ENCODE measurements around the genes SERPINB12, SERPINB3, CDH7 and NETO1.

GRCh38 chr18:63365946-63366963, 751 bp downstream of the KDSR start:
- PRO-cap: bidirectional peak, plus-strand start at chr18:63366516, minus-strand start at chr18:63366437

DNA sequence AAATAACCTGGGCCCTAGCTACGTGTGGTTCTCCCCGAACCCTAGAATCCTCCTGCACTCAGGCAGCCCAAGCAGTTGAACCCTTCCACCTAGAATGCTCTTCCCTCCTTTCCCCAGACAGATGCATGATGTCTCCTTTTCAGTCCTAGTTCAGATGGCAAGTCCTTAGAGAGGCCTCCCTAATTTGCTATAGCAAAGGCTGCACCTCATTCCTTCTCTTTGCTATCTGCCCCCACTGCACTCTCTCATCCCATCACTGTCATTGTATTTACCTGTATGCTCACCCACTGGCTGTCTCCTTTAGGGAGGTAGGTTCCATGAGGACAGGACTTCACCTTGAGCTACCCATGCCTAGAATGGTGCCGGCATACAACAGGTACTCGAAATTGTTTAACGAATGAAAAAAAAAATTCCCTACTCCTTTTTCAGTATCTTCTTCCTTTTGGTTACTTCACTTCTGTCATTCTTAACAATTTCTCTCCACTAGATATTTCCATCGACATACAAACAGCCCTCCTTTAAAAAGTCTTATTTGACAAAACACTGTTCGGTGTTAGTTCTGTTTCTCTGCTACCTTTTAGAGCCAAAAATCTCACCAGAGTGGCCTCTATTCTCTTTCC, 5.5 kb downstream of the VPS4B start:
- PRO-cap: no peak

DNA sequence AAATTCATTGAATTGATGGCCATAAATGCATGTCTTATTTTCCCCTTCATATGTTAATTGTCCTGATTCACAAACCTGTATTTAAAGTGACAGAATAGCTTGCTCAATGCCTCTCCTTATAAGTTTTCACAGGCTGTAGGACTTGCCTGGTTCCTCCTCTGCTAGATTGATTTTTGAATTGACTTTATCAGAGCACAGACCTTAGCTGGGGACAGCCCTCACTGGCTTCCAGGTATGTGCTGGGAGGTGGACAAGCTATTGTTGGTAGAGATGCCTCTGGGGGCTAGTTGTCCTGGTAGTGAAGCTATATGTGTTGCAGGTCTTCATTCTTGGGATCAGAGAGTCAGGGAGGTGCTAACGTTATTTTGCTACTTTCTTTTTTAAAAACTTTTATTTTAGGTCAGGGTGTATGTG, at the start of gene SERPINB12:
Gene SERPINB12, plus strand, starts transcription at position 109 of the 414 bp plus-strand sequence.
- PRO-cap: no peak

GRCh38 chr18:63661731-63662055, at the start of gene SERPINB3:
TSS of gene SERPINB3 (minus strand) at chr18:63661893.
- PRO-cap: no peak

DNA sequence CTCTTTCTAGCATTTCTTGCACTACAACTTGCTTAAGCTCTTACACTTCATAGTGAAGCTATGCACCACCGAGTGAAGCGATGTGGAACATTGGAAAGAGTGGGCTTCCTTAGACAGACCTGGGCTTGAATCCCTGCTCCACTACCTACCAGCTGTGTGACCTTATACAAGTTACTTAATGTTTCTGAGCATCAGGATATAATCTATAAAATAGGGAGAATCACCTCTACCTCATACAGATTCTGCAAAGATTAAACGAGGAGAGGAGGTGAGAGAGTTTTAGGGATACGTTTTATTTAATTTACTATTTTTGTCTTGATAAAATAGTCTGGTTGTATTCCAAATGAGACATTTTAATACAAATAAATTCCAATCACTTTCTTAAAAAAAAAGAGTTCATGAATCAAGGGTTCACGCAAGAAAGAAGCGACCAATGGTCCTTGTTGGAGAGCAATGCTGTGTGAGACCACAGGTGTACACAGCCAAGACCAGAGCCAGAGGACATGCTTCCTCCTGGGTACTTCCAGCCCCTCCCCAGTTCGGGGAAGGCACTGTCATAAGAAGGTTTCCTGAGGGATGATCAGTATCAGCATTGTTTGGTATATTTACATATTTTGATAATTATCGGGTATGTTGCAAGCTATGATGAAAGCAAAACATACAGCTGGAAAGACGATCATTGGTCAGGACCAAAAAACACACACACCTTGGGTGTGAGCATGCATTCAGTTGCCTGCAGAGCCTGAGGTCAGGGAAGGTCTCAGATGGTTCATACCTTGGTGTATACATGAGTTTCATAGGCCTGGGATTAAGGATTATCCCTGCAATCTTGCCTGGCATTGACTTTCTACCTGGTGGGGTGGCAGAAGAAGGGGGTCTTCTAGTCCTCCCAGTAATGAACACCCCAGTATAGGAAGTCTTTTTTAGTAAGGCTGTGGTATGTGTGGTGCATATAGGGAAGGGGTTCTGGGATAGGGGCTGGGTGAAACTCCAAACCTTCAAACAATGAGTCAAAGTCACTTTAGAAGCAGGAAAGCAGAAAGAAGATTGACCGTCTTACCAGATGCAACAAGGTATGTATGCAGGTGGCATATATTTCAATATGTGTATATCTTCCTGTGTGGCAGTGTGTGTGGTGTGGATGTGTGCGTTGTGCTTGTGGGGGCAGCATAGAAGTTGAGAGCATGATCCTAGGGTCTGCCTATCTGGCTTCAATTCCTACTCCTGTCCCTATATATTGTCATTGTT, 2.7 kb downstream of the SERPINB2 start:
- PRO-cap: no peak

DNA sequence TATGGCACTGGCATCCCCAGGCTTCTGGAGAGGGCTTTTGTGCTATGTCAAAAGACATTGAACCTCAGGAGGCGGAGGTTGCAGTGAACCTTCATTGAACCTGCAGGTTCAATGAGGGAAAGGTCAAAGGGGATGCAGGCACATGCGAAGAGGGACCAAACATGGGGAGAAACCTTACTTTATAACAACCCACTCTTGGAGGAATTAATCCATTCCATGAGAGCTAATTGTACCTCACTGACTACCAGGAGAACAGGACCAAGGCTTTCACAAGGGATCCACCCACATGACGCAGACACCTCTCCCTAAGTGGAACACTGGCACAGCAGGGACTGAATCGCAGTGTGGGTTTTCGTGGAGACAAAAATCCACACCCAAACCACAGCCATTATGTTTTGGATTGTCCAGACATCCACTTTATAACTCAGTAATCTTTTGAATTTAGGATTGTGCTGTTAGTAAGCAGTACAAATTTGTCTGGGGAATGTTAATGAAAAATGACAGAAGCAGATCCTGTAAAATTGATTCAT, 4.0 kb upstream of the SERPINB8 start:
- PRO-cap: no peak

DNA sequence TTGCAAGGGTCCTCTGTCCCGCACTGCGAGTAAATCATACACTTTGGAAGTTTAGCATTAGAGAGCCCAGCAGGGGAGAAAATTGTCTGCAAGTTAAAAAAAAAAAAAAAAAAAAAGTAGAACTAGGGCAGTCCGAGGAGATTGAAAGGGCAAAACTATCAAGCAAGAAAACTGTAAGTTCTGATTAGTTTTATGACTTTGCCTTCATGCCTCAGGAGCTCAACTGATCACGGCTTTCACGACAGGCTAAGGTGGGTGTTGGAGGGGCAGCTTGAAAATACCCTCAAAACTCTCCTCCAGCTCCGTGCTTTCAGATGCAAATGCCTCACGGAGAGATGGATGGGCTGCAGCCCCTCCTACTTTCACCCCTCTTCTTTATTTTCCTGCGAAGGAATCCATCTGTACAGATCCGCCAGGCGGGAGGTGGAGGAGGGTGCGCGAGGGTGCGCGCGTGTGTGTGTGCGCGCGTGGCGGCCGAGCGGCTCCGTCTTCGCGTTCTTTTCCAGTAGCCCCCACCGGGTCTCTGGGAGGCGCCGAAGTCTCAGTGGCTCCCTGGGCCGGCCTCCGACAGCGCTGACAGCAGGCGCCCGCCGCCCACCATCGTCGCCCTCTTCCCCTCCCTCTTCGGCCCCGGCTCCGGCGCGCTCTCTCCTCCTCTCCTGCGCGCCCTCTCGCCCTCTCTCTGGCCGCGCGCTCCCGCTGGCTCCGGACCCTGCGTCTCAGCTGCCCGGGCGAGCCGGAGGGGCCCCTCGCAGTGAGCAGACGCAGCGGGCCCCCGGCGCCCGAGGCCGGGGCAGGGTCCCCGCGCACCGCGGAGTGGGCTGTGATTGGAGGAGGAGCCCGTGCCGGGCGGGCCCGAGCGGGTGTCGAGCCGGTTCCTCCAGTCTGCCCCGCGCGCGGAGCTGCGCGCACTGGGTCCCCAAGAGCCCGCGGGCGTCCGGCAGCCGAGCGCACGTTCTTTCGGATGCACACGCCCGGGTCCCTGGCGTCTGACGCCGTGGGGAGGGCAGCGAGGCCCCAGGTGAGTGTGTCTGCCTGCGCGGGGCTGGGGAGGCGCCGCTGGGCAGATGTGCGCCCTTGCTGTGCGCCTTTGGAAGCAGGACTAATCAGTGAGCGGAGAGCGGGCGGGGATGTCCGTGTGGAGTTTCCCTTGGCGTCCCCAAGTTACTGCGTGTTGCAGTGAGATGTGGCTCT, at the start of gene CDH7:
Gene CDH7, plus strand, starts transcription at position 883 of the 1,194 bp plus-strand sequence.
- PRO-cap: no peak

GRCh38 chr18:66005042-66005535, 254.3 kb downstream of the CDH7 start:
- PRO-cap: no peak

GRCh38 chr18:66558720-66559090, 45.2 kb downstream of the CDH19 start:
- PRO-cap: no peak

GRCh38 chr18:68790078-68791144, 7.5 kb upstream of the CCDC102B start:
- PRO-cap: no peak

- PRO-cap: unidirectional peak, plus-strand start at chr18:68803611
These were observed 5.5 kb downstream of the CCDC102B start for GRCh38 chr18:68803334-68803896.

GRCh38 chr18:69955066-69955479, 7.4 kb upstream of the CD226 start:
- PRO-cap: no peak

GRCh38 chr18:70288166-70288327, 798 bp upstream of the SOCS6 start:
- PRO-cap: no peak

DNA sequence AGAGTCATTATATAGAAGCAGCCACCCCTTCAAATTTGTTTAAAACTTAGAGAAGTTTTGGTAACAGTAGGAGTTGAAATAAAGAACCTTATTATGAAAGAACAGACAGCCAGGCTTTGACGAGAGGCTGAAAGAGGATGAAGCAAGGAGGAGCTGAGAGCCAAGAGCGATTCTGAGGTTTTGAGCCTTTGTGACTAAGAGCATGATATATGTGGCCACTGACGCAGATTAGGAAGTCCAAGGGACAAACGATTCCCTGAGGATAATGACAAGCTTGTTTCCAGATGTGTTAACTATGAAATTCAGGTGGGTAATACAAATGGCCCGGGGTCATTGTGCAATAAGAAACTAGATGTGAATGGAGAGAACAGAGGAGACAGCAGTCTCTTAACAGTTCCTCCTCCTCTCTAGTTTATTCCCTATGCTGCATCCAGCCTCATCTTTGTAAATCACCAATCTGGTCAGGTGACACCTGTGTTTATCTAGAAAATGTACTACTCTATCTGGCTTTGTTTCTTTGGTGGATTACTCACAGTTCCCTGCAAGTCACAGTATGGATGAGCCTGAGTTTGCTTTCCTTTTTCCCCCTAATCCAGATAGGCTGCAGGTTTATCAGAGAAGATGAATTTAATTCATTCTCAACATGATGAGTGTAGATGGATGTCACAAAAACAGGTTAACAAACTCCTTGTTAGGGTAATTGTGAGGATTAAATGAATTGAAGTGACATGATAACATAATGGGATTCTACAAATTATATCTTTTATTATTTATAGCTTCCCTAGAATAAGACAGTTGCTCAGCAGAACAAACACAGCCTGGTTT, 84.3 kb downstream of the SOCS6 start:
- PRO-cap: no peak

DNA sequence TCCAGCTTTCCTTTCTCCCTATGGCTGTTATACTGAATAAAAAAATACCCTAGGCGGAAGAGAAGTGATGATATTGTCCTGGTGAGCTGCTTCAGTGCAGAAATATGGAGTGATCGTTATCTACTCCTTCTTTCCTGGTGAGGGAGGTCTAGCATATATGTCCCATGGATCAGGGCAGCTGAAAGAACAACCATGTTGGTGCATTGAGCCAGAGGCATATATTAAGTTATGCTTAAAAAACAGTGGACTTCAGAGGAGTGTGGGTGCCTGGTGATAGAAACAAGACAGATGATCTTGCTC, 773.0 kb downstream of the SOCS6 start:
- PRO-cap: no peak

DNA sequence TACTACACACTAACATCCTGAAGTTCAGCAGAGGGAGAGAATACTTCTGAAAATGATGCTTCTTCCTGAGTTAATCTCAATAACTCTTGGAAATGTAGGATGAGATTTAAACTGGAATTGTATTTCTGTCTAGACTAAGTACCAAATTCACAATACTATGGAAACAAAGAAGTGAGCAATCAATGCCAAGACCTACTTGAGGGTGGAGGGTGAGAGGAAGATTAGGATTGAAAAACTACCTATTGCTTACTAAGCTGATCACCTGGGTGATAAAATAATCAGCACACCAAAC, 499.9 kb downstream of the CBLN2 start:
- PRO-cap: no peak

- PRO-cap: no peak
These were observed at the start of gene NETO1 for GRCh38 chr18:72867669-72868475. TSS of gene NETO1 (minus strand) at chr18:72867987.

GRCh38 chr18:74023045-74023804, 124.4 kb downstream of the FBXO15 start:
- PRO-cap: no peak

- PRO-cap: no peak
These were observed 62.9 kb downstream of the CYB5A start for GRCh38 chr18:74228729-74229374.

DNA sequence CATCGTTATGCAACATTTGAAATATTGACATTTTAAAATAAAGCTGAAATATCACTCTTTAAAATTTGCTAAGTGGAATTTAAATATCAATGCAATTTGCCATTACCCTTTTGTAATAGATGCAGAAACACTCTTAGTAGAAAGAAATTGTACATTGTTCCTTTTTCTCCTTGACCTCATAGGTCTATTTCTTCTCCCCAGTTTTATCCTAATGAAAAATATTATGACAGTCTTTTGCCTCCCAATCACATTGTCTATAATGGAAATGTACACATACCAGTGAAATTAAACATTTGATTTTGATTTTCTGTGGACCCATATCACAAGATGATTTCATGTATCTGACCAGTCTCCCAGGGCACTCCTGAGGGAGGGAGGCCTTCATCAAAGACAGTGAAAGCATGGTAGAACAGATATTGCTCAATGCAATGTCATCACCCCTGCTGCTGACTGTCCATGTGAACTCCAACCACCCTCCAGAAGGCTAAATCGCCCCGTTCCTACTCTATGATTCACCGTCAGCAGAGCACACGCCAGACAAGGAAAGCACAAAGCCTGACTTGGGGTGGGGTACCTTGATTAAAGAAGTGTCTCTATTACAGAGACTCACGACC, 42.7 kb downstream of the CYB5A start:
- PRO-cap: no peak